Colic lymph node (tissue), 1 donor: ENCODE measurements around a stretch of chr9.

- PRO-cap = no peak
These were observed 184.0 kb upstream of the DMAC1 start for GRCh38 chr9:7983467-7984141.

- PRO-cap = no peak
These were observed 1071.4 kb upstream of the DMAC1 start for GRCh38 chr9:8871019-8871312.

DNA sequence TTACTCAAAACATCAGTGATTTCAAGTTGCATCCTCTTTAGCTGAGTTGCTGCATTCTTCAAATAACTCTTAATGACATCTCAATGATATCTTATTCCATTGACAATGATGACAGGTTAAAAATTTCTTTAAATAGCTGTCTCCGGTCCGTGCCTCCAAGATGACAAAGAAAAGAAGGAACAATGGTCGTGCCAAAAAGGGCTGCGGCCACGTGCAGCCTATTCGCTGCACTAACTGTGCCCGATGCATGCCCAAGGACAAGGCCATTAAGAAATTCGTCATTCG, 1291.1 kb upstream of the DMAC1 start:
- PRO-cap = unidirectional peak, plus-strand start at position 139 of the sequence

- PRO-cap = no peak
These were observed 1219.1 kb downstream of the PTPRD start for GRCh38 chr9:9393756-9394117.

DNA sequence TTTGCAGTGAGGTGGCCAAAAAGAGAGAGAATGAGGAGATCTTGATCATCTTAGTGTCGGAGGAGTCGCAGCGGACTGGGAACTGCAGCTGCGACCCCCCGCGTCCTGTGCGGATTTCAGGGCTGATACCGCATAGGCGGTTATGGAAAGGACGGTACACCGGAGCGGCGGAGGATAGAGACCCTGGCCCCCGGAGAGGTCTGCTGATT, 515 bp downstream of the LURAP1L start:
- PRO-cap = no peak

- PRO-cap = no peak
These were observed 148.6 kb downstream of the LURAP1L start for GRCh38 chr9:12923389-12923789.

DNA sequence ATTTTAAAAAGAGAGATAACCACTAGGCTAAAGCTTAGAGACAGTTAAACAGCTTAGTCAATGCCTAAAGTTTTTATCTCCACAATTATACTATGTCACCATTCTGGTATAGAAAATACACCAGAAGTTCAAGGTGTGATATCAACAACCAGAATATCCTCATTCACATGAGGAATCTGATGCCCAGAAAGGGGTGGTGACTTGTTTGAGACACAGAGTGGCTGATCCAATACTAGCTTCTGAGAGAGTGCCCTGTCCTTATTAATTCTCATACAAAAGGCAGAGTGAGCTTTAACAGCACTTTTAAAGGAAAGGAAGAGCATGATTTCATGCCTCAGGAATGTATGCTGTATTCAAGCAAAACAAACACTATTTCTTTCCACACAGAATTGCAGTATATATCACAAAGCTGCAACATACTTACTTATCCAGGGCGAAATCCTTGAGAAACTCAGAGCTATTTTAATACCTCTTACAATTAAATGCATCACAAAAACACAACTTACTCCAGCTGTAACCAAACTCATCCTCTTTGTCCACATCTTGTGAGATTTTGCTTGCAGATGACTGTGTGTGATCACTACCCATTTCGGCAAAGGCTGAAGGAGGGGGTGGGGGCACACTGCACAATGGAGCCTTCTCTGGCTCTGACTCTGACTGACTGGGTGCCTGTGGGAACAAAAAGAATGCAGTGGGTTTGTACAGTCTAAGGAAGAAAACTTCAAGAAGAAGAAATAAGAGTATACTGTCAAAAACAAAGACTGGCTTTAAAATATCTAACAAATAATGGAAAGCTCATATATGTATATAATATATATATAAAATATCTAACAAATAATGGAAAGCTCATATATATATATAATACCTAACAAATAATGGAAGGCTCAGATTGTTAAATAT, 139.8 kb downstream of the MPDZ start:
- PRO-cap = no peak

DNA sequence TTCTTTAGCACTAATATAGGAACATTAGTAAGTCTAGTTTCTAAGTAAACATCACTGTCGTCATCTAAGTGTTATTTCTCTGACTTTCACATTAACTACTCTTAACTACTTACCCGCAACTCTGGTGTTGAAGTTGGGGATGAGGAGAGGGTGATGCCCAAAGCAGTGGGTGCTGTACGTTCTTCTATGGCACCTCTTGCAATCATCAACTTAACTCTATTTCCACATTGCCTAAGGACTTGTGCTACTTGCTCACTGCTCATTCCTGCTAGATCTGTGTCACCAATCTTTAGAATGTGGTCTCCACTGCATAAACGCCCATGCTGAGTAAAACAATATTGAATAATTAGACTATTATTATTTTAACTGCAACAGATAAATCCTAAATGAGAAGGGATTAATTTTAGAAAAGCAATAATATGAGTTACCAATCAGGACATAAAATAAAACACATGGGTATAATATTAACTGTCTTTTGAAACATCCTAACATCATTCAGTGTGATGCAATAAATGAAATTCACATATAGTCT, 60.0 kb downstream of the MPDZ start:
- PRO-cap = no peak

DNA sequence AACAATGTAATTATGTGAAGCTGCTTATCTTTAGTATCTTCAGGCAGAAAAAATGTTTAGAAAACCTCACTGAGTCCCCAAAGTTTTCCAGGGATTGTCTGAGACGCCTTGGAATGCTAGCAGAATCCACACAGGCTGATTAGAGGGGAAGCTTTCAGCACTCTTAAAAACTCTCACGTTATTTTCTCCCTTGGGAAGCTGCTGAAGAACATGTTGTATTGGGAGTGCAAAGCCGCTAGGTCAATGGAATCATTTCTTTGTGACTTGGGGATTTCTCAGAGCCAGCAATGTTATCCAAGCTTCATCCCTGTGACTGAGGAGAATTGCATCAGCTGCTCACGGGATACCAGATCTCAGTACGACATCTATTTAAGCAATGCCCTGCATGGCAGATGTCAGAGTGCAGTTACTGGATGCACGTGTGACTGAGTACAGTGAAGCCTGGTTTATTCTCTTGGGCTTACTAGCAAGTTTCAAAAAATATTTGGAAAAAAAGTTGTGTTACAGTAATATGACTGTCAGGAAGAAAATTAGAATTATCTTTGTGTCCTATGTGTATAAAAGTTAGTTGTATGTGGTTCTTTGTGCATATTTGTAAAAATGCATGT, 426.5 kb upstream of the MPDZ start:
- PRO-cap = no peak

DNA sequence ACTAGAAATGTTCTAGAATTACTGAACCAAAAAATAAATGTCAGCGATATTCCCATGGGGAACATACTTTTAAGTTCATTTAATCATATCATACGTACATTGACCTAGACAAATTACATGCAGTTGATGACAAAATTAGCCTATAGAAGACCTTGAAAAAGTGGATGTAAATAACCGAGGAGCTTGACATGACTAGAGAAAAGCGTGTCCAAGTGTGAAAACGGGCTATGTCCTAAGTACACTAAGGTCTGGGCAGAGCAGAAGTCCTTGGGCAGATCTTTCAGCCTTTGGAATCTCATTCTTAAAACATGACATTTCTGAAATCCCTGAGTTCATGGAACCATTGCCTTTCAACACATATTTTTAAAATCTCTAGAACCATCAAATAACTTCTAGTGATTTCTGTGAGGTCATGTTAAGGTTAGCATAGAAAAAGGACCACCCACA, 417.1 kb downstream of the NFIB start:
- PRO-cap = no peak

- PRO-cap = no peak
These were observed 95.8 kb downstream of the NFIB start for GRCh38 chr9:14218014-14218735.

DNA sequence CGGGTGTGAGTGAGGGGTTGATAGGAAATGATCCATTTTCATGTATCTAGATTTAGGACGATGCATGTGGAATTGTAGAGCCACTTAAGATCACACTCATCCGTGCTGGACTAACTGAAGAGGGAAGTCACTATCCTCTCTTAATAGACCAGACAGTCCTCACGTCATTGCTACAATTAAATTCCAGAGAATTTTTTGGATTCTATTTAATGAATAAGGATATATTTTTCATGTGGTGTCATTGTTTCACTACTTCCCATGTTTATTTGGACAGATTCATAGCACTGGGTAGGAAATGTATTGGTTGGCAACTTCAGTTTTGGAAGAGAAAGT, 77.5 kb downstream of the NFIB start:
- PRO-cap = no peak

GRCh38 chr9:14238507-14239028, 75.4 kb downstream of the NFIB start:
- PRO-cap = no peak

DNA sequence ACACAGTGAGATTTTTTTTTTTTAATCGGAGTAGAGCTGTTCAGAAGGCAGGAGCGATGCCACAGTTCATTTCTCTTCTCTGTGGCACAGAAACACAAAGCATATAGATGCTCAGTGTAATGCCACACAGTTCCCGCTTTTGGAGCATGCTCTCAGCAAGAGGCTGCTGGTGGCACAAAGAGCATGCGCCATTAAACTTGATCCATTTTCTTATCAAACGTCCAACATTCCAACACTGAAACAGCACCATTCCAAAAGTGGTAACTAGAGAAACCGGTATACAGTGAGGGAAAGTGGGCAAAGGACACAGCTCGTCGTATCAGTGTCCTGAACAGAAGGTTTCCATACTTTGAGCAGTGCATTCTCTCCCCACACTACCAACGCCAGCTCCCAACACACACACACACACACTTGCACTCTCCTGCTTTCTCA, 6.0 kb downstream of the NFIB start:
- PRO-cap = bidirectional peak, plus-strand start at position 374 of the sequence, minus-strand start at position 215 of the sequence

GRCh38 chr9:14372490-14373189, 58.7 kb upstream of the NFIB start:
- PRO-cap = no peak

DNA sequence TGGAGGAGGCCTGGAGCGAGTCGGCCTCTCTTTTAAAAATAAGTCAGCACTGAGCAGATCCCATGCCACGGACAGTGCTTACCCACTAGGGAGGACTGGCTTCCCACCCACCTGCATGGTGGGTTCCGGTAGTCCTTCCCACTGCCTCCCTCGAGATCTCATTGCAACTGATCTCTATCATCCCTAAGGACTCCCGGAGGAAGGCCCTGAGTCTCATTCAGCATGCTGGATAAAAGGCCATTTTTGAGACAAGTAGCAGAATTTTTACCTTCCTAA, 155.9 kb downstream of the ZDHHC21 start:
- PRO-cap = no peak

DNA sequence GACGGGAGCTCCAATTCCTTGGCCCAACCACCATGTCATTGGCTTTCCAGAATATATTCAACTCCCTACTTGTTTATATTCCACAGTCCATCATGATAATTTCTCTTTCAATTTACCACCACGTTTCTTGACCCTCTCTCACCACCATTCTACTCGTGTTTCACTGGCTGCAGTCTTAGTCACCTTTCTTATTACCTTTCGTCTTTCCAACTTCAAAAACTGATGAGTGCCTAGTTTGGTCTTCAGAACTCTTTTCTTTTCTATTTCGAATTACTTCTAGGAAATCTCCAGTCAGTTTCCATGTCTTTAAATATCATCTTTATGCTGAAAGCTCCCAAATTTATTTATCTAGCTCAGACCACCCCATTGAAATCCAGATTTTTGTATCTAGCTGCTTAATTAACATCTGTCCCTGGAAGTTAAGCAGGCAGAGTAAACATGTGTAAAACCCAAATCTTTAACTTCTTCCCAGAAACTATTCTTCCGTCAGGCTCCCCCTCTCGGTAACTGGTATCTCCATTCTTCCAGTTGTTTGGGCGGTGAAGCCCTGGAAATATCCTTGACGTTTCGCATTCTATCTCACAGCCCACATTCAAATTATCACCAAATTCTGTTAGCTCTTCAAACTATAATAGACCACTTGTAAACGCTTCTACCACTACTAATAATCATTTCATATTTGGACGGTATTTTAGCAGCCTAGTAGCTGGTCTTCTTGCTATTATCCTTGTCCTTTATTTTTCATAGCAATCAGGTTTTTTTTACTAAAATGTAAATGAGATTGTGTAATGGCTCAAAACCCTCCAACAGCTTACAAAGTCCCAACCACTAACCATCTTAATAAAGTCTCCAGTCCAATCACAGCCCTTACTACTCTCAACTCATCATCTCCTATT, 45.4 kb downstream of the ZDHHC21 start:
- PRO-cap = no peak

- PRO-cap = unidirectional peak, plus-strand start at chr9:15306173
These were observed 993 bp downstream of the TTC39B start for GRCh38 chr9:15305648-15306797.

GRCh38 chr9:15330502-15331057, 23.6 kb upstream of the TTC39B start:
- PRO-cap = no peak

- PRO-cap = no peak
These were observed 42.4 kb downstream of the SNAPC3 start for GRCh38 chr9:15464913-15465561.